Breast epithelium (tissue), 2 donors: Measurements from ENCODE around the genes C2orf49 and NCK2.

DNA sequence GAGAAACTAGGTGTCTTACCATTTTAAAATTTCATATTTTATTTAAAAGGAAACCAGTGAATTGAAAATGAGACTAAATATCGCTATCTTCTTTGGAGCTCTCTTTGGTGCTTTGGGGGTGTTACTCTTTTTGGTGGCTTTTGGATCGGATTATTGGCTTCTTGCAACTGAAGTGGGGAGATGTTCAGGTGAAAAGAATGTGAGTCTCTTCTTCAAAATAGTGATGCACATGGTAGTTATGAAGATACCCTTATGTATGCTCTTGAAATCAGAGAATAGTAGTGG is 262 bp downstream of the TMEM182 start:
- PRO-cap: no peak
- RAMPAGE, long total RNA, 2 experiments: no peak in any of the 2 experiments

- PRO-cap: no peak
- RAMPAGE, long total RNA, 2 experiments: no peak in any of the 2 experiments
These were observed 8.9 kb upstream of the POU3F3 start for GRCh38 chr2:104844763-104845604.

DNA sequence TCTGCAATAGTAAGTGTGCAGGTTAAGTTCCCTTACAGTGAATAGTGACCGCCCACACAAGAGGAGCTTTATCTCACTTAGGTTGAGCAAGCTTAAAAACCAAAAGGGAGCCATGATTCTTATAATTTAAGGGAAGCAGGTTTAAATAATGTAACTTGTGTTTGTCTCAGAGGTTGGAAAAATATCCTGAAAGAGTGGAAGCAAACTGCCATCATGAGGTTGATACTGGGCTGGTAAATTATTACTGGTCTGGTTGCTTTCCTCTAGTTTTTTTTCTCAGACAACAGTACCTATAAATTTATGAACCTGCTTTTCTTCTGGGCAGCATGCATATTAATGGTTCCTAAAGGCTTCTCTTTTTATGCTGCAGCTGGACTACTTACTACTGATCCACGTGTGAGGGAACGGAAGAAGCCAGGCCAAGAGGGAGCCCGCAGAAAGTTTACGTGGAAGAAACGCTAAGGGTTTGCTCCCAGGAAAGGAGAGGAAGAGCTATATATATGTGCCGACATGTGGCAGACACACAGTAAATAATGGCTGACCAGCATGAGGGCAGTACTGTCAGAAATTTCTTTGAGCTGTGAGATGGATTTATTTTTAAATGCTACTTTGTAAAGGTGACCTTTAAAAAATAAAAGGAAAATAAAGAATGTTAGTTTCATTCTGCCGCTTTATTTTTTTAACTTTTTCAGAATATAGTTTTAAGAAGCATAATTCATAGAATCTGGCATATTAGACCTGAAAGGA is 61.6 kb downstream of the MRPS9 start:
- PRO-cap: no peak
- RAMPAGE, long total RNA, 2 experiments: no peak in any of the 2 experiments

DNA sequence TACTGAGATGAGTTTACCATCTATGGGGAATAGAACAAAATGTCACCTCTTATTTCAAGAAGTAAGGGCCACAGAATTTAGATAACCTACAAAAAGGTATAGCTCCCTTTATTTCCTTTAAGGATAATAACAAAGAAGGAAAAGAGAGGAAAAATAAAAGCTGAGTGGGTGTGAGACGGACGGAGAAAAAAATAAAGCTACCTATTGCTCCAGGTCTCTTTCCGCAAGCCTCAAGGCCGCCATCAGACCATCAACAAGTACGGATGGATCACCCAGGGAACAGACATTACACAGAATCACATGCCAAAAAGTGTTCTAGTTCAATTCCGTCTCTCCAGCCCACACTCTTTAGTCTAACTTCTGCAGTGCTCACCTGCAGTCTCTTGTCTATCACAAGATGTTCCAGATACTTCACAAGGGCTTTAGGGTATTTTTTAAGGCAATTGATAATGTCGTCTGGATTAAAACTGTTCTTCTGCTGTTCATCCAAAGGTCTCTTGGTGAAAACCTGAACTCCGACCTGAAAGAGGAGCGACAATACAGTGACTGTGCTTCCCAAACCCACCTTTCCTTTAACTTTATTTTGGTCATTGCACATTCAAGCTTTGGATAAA is 31.7 kb downstream of the GPR45 start:
- PRO-cap: no peak
- RAMPAGE, long total RNA, 2 experiments: no peak in any of the 2 experiments

DNA sequence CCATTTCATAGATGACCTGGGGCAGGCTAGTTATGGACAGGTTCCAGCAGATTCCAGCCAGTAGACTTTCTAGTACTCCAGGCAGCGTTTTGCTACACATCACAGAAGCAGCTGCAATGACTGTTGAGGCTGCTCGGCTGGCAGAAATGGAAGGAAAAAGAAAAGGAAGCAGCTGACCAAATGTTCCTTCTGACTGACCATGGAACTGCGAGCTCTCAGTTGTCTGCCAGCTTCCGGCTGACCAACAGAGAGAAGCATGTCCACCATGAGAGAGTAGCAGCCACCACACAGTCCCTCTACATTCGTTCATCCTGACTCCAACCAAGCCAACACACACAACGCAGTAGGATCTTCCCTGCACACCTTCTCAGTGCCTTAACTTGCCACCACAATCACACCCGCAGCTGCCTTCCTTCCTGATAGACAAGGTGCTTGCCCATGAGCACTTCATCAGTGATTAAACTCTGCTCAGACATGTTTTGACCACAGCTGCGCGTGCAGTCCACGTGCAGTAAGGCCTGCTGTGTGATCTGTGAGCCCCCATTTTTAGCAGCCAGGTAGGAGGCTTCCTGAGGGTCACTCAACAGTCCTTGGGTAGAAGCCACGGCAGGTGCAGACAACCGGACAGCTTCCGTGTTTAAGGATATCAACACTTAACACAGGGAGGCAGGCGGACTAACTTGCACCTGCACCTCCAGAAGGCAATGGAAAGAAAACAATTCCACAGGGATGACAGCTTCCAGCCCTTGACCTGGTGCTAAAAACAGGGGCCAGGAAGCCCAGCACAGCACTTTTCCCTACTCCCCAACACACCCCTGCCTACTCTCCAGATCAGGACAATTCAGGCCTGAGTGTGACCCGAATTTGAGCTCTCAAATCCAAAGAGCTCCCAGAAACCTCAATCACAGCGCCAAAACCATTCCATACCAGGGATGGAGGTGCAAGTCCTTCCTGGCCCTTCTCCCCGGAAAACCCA is 983 bp downstream of the TGFBRAP1 start:
- PRO-cap: no peak
- RAMPAGE, long total RNA, 2 experiments: no peak in any of the 2 experiments

GRCh38 chr2:105336945-105337900 is at the start of gene C2orf49:
TSS of gene C2orf49 (plus strand) at chr2:105337540.
- PRO-cap: bidirectional peak, plus-strand start at chr2:105337524, minus-strand start at chr2:105337451
- RAMPAGE, long total RNA, 2 experiments: start-site peak on the plus strand in 2 of 2 experiments, at chr2:105337532-105337590 at its widest, 135 to 566 reads per replicate; start-site peak on the minus strand in 2 of 2 experiments, at chr2:105337477-105337481 at its widest, 14 to 71 reads per replicate

GRCh38 chr2:105369552-105370617 is 29.0 kb downstream of the FHL2 start:
- PRO-cap: no peak
- RAMPAGE, long total RNA, 2 experiments: no peak in any of the 2 experiments

DNA sequence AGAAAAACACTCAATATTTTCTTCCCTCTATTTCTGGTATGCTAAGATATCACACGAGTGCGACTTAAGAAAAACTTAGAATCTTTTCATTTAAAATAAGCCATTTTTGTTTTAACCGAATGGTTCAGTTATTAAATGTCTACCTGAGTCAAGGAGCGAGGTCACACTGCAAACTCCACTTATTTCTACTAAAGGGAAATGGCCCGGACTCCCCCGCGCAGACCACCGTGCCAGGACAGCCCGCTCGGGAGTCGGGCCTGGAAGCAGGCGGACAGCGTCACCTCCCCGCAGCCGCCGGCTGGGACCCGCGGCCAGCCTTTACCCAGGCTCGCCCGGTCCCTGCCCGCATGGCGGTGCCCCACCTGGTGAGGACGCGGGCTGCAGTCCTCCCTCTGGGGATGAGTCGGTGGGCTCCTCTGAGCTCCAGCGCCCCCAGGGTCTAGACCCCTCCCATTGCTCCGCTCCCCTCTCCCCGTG is 595 bp downstream of the FHL2 start:
- PRO-cap: unidirectional peak, plus-strand start at position 238 of the sequence
- RAMPAGE, long total RNA, 2 experiments: no peak in any of the 2 experiments

DNA sequence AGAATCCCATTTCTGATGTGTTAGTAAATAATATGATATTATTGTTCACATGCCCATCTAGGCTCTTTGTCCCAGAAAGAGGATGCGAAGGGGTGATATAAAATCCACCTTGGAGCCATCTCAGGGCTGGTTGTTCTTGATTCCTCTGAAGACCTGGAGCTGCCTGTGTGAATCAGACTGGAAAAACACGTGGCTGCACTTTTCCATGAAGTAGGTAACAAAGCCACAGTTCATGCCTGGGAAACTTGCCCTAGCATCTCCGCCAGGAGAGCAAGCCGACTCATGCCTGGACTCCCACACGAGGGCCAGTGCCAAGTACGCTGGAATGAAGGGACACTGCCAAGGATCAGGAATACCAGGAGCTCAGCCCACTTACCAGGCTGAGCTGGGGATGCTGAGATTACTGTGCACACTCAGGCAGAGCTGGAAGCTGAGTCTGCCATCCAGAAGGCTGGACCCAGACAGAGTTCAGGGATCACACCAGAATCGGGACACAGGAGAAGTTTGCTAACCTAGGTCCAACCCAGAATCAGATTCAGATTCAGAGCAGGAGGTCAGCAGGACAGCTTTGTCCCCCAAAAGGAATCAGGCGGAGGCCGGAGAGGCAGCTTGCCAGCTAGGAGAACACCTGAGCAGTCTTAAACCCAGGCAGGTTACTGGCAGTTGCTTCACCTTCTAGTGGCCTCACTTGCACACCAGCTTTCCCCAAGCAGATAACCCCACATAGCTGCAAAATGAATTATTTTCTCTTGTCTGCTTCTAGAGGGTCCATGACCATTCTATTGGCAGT is 11.0 kb upstream of the FHL2 start:
- PRO-cap: no peak
- RAMPAGE, long total RNA, 2 experiments: no peak in any of the 2 experiments

- PRO-cap: no peak
- RAMPAGE, long total RNA, 2 experiments: no peak in any of the 2 experiments
These were observed 26.7 kb upstream of the FHL2 start for GRCh38 chr2:105425270-105426177.

DNA sequence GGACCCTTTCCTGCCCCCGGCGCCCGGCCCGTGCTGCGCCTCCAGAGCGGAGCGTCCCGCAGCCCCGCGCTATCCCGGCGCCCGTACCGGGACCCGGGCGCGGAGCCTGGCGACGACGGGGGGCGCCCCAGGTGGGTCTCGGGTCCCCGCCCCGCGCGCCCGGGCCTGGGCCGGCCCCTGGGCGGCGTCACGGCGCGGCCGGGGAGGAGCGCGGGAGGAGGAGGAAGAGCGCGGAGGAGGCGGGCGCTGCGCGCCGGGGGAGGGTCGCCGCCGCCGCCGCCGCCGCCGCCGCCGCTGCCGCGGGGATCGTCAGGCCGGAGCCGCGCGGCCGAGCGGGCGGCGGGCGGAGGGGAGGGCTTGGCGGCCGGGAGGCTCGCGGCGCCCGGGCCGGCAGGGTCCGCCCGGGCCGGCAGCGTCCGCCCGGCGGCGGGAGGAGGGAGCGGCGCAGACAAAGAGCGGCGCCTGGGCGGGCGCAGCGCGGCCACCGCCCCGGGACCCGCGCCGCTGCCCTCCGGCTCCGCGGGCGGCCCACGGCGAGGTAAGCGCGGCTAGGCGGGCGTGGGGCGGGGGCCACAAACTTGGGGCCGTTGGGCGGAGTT is at the start of gene NCK2:
NCK2 (plus strand) TSS at position 312 of the 599 bp plus-strand sequence.
- PRO-cap: bidirectional peak, plus-strand start at position 312 of the sequence, minus-strand start at position 179 of the sequence
- RAMPAGE, long total RNA, 2 experiments: no peak in any of the 2 experiments

- PRO-cap: unidirectional peak, minus-strand start at chr2:105746297
- RAMPAGE, long total RNA, 2 experiments: no peak in any of the 2 experiments
These were observed 1.3 kb downstream of the NCK2 start for GRCh38 chr2:105745967-105746417.

DNA sequence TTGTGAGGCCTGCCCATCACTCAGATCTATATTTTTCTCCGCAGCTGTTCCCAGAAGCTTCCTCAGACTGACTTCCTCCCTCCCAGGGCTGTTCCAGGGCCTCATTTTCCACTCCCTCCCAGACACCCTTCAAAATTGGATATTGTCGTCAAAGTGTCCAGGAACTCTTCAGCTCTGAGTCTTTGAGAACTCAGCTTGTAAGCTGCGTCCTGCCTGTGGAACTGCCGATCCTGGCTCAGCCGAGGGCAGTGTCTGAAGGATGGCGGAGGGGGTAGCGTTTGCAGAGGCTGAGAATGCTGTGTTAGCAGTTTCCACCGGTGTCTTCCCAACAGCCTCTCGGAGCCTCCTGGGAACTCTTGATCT is 27.1 kb downstream of the NCK2 start:
- PRO-cap: no peak
- RAMPAGE, long total RNA, 2 experiments: no peak in any of the 2 experiments

DNA sequence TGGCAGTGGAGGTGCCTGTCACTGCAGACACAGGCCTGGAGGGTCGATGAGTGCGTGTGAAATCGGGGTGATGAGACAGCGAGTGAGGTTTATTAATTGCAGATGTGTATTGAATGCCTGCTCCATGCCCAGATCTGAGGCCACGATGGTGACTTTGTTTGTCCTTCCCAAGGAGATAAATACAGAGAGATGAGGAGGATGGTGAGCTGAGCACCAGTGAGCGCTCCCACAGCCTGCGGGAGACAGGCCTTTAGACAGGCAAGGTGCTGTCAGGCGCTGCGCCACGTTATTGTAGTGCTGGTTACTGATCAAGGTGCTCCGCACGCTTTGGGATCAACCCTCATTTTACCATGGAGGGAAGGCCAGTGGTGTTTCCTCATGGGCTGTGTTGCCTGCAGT is 126.3 kb downstream of the NCK2 start:
- PRO-cap: no peak
- RAMPAGE, long total RNA, 2 experiments: no peak in any of the 2 experiments

GRCh38 chr2:106066149-106066393 is 583 bp downstream of the ECRG4 start:
- PRO-cap: no peak
- RAMPAGE, long total RNA, 2 experiments: no peak in any of the 2 experiments

- PRO-cap: no peak
- RAMPAGE, long total RNA, 2 experiments: no peak in any of the 2 experiments
These were observed 54.5 kb downstream of the UXS1 start for GRCh38 chr2:106139534-106140007.

GRCh38 chr2:106160890-106161324 is 33.2 kb downstream of the UXS1 start:
- PRO-cap: no peak
- RAMPAGE, long total RNA, 2 experiments: no peak in any of the 2 experiments

DNA sequence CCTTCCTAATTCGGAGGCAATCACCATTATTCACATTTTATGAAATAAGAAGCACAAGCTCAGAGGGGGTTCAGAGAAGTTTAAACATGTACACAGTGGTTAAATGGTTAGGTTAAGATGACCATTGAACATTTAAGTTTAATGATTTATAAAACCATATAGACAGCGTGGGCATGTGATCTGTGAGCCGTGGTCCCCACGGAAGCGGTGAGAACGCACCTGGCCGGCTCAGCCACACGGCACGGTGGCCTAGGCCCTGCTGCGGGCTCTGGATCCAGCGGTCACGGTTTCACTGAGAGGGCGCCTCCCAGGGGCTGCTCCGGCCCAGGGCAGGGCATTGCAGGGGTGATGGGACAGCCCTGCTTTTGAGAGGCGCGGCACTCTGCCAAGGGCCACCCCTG is 125.0 kb downstream of the RGPD3 start:
- PRO-cap: no peak
- RAMPAGE, long total RNA, 2 experiments: no peak in any of the 2 experiments

- PRO-cap: no peak
- RAMPAGE, long total RNA, 2 experiments: no peak in any of the 2 experiments
These were observed 78.8 kb downstream of the CD8B2 start for GRCh38 chr2:106565883-106566487.

DNA sequence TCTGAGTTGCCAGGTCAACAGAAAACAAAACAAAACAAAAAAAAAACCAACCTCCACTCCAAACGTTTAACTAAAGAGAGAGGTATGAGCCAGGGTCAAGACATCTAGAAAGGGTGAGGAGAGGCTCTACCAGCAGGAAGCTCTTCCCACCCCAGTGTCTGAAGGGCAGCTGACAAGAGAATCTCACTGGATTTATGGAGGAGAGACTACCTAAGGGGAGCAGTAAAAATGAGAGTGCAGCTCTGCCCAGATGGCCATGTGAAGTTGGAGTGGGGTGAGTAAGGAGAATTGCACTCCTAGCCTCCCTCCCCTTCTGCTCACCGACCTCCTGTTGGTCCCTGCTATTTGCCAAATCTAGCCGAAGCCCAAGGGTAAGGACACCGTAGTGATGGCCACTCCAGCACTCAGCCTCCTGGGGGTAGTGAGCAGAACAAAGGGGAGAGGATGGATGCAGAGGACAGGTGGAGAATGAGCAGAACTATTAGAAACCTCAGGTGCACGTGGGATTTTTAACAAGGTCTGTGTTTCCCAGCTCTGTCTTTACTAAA is 184.2 kb downstream of the ST6GAL2 start:
- PRO-cap: no peak
- RAMPAGE, long total RNA, 2 experiments: no peak in any of the 2 experiments